SJCRH30 (cell line): ENCODE measurements around a stretch of chr1.

GRCh38 chr1:120557497-120558167 lies 142.8 kb downstream of the NBPF8 start:
- RAMPAGE, long total RNA = no peak

- RAMPAGE, long total RNA = no peak
These were observed 216.2 kb downstream of the SRGAP2C start for GRCh38 chr1:121400638-121401694.

- RAMPAGE, long total RNA = no peak
These were observed 353.4 kb downstream of the SRGAP2C start for GRCh38 chr1:121538125-121538644.

- RAMPAGE, long total RNA = no peak
These were observed 42.5 kb downstream of the NBPF15 start for GRCh38 chr1:144418805-144419491.

DNA sequence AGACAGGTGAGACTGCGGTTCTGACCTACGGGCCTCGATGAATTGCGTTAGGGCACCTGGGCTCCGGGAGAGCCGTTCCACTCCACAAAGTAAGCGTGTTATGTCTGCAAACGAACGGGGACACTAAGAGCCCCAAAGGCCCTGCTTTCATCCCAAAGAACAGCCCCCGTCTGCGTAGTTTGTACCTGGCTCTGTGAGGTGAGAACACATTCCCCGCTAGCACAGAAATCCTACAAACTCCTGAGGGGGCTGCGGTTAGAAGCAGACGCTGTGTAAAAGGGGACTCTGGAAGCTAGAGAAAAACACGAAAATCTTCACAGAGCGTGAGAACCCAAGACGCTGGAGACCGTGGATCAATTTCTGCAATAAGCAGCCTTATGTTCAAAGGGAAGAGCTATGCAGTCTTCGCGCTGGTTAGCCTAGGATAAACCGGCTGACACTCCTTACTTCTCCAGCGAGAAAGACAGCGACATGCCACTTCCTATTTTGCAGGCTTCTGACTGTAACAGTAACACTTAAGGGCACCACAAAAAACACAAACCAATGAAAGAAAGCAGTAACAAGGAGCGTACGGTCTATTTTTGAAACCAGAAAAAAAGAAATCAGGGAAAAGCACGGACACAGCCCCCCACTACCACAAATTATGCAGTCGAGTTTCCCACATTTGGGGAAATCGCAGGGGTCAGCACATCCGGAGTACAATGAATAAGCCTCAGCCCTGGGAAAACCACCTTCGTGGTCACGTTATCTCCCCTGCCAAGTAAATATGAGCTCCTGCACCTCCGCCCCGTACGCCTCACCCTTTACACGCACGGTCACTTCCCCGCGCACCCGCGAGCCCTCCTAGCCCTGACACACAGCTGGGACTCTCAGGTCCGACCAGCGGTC lies 41.3 kb upstream of the PPIAL4F start:
- RAMPAGE, long total RNA = no peak

DNA sequence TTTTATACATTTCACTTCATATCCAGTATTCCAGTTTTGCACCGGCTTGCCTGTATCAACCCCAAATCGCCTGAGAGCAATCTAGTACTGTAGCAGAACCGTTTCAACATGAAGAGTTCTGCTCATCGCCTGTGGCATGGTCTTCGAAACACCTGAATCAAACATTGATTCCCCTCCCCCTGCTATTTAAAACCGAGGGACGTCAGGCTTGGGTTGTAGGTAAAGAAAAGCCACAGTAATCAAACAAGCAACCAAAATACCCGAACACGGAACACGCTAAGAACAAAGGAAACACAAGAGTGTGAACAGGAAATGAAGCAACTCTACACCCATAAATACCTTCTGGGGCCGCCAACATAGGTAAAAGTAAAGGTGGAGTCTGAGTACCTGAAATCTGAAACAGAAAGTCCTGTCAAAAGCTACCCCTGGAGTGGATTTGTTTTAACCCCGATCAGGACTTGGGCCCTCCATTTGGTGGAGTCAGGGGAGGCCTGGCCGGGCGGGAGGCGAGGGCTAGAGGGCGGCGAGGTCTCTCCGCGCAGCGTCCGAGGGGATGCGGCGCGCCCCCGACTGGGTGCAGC lies 27.5 kb downstream of the PPIAL4D start:
- RAMPAGE, long total RNA = no peak

GRCh38 chr1:145232596-145233419 lies 9.2 kb downstream of the PPIAL4D start:
- RAMPAGE, long total RNA = no peak

GRCh38 chr1:145706214-145706751 lies 885 bp downstream of the PDZK1 start:
- RAMPAGE, long total RNA = no peak

DNA sequence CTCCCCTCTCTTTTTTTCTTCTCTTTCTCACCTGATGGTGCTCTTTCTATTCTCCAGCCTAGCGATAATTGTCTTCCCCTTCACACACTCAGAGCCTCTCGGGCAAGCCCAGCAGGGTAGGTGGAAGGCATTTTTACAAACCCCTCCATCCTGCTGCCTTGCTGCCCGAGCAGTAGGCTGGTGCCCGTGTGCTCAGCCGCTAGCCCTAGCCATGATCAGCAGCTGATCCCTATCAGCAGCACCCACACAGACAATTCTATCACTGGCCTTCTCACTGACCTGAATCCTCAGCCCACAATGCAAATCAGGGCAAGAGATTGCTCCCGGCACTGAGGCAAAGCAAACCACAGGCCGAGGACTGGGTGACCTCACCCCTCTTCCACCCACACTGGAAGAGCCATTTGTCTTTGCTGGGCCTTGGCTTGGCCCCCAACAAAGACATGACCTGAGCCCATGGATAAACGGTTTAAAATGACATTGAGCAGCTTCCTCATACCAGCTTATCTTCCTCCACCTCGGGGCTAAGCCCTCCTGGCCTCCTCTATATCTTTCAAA lies 896 bp upstream of the PDZK1 start:
- RAMPAGE, long total RNA = no peak

GRCh38 chr1:145744525-145744935 lies 25.2 kb downstream of the CD160 start:
- RAMPAGE, long total RNA = no peak

DNA sequence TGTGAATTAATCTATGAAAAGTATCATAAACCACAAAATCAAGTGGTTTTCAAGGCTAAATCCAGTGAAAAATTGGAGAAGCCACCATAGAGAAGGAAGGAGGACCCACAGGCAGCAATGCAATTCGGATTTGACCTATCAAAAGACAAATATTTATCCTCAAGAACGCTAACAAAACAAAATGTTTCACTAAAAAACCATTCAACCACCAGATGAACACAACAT lies 39.2 kb downstream of the RNF115 start:
- RAMPAGE, long total RNA = no peak

DNA sequence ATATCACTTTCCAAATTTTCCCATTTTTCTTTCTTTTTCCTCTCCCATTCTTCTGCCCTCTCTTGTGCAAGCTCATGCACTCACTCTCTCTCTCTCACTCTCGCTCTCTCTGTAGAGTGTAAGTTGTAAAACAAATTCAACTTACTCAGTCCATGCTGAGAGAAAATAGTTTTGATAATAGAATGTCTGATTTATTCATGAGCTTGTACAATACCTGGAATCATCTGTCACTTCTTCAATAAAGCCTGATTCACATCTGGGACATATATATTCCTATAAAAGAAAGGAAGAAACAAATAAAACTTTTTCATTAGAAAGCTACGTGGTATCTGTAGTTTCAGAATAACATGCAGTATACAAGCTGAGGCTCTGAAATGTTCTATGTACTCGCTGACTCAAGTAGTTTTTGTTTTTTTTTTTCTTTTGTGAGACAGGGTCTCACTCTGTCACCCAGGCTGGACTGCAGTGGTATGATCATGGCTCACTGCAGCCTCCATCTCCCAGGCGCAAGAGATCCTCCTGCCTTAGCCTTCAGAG lies 35.1 kb downstream of the RNF115 start:
- RAMPAGE, long total RNA = no peak

GRCh38 chr1:145923238-145923730 lies 4.0 kb downstream of the RBM8A start:
- RAMPAGE, long total RNA = no peak

DNA sequence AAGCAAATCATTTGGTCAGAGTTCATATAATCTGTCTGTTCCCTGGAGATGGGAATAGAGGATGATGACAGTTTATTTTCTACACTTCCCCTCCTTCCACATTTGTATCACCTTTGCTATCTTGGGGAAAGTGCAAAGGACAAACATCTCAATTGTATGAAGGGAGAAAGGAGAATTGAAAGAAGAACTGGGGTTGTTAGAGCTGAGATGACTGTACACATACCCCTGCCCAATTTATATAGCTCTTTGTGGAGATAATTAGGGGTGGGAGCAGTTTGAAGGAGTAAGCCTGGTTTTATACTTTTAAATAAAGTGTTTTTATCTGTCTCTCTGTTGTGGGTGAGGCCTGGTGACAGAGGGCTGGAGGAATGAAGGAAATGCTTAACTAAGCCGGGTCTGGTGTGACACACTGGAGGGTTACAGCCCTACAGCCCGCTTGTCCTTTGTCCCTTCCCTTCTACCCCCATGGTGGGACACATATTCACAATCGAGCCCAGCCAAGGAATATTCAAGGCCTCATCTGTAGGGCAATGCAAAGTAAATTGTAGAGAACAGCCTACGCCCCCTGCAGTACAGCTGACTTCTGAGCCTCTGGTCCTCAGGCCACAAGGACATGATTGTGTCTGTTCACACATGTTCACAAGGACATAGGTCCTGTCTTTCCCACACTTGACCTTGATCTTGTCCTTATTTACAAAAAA lies 14.2 kb downstream of the POLR3GL start:
- RAMPAGE, long total RNA = no peak

DNA sequence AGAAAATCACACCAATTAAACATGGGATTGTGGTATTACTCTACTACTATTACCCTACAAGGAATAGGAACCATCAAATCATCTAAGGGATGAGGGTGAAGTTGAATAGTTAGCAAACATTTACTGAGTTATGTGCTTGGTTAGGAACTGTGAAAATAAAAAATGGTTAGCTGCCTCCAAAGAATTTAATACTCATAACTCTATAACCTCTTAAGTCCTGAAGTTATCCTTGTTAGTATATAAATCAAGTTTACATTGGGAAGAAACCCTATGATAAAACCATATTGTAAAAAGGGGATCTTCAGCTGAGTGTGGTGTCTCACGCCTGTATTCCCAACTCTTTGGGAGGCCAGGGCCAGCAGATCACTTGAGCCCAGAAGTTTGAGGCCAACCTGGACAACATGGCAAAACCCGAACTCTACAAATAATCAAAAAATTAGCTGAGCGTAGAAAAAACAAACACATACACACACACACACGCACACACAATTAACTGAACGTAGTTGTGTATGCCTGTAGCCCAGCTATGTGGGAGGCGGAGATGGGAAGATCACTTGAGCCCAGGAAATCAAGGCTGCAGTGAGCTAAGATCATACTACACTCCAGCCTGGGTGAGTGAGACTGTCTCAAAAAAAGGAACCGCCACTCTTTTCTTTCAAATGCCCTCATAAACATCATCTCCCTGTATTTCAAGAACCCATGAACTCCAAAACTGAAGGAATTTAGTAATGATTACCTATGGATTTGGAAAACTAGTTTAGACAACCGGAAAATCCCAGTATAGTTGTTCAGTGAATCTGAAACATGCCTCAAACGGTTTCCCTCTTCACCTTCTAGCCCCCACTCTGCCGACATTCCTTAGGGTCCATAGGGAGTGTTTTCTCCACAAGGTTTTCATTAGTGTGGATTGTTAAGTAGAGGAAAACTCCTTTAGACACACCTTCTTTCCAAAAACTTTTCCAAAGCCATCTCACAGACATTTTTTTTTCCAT lies 4.6 kb downstream of the TXNIP start:
- RAMPAGE, long total RNA = no peak

GRCh38 chr1:145993938-145994885 lies 2.2 kb downstream of the TXNIP start:
- RAMPAGE, long total RNA = no peak

- RAMPAGE, long total RNA = no peak
These were observed 25.3 kb upstream of the PPIAL4H start for GRCh38 chr1:146369859-146370331.

- RAMPAGE, long total RNA = no peak
These were observed 99.3 kb upstream of the PPIAL4H start for GRCh38 chr1:146443841-146444347.

DNA sequence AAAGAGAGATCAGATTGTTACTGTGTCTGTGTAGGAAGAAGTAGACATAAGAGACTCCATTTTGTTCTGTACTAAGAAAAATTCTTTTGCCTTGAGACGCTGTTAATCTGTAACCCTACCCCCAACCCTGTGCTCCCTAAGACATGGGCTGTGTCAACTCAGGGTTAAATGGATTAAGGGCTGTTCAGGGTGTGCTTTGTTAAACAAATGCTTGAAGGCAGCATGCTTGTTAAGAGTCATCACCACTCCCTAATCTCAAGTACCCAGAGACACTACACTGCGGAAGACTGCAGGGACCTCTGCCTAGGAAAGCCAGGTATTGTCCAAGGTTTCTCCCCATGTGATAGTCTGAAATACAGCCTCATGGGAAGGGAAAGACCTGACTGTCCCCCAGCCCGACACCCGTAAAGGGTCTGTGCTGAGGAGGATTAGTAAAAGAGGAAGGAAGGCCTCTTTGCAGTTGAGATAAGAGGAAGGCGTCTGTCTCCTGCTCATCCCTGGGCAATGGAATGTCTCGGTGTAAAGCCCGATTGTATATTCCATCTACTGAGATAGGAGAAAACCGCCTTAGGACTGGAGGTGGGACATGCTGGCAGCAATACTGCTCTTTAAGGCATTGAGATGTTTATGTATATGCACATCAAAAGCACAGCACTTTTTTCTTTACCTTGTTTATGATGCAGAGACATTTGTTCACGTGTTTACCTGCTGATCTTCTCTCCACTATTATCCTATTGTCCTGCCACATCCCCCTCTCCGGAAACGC lies 10.4 kb downstream of the NBPF12 start:
- RAMPAGE, long total RNA = no peak

GRCh38 chr1:147181393-147182065 lies 9.3 kb upstream of the PRKAB2 start:
- RAMPAGE, long total RNA = no peak